ENCODE data around the gene PRAMEF7.

GRCh38 chr1:12438488-12439176 lies 179.4 kb downstream of the DHRS3 start:
- PRO-cap = no peak
- RAMPAGE, long total RNA, 3 experiments = no peak in any of the 3 experiments

DNA sequence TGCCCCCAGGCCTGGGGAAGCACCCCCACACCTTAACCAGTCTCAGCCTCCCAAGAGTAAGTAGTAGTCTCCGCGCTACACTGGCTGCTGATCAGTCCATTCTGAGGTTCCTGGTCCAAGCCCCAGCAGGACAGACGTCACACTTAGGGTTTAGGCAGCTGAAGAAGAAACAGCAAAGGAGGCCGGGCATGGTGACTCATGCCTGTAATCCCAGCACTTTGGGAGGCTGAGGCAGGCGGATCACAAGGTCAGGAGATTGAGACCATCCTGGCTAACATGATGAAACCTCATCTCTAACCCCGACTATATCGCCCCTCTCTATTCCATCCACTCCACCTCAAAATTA lies 105.9 kb downstream of the DHRS3 start:
- PRO-cap = unidirectional peak, minus-strand start at position 89 of the sequence
- RAMPAGE, long total RNA, 3 experiments = no peak in any of the 3 experiments

DNA sequence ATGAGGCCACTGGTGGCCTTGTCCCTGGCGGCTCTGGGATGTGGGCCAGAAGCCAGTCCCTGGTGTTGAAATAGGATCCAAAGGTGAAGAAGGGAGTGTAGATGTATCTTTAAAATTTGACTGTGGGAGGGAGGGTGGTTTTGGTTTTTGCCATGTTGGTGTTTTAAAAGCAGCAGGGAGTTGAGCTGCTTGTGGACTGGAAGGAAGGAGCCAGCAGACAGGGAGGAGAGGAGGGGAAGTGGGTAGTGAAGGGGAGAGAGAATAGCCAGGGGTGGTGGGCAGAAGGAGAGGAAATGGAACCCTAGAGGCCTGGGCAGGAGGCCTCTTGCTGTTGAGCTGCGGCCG lies 92.5 kb downstream of the DHRS3 start:
- PRO-cap = no peak
- RAMPAGE, long total RNA, 3 experiments = no peak in any of the 3 experiments

- PRO-cap = unidirectional peak, minus-strand start at chr1:12596580; unidirectional peak, minus-strand start at chr1:12596613
- RAMPAGE, long total RNA, 3 experiments = no peak in any of the 3 experiments
These were observed 21.4 kb downstream of the DHRS3 start for GRCh38 chr1:12596439-12597101.

DNA sequence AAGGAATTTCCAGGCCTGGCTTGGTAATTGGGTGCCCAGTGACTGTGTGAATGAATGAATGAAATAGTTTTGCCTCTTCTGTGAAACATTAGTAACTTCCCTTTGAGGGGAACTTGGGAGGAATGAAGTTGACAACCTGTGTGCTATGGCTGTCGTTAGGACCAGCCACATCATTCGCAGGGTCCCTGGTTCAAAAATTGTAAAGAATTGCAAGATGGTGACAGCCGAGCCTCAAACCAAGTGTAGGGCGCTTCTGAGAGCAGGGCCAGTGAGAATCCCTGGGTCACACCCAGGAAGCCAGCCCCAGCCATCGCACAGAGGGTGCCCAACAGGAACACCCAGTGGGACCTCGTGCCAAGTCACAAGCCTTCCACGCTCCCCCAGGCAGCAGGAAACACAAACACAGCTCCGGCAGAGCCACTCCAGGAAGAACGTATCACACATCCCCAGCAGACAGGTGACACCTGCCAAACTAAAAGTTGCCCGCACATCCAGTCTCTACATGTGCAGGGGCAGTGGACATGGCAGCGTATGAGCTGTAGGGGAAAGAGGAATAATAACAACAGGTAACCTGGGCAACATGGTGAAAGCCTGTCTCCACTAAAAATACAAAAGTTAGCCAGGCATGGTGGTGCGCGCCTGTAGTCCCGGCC lies 20.3 kb downstream of the DHRS3 start:
- PRO-cap = unidirectional peak, minus-strand start at position 244 of the sequence
- RAMPAGE, long total RNA, 3 experiments = no peak in any of the 3 experiments

- PRO-cap = no peak
- RAMPAGE, long total RNA, 3 experiments = no peak in any of the 3 experiments
These were observed 3.6 kb downstream of the DHRS3 start for GRCh38 chr1:12614215-12614981.

DNA sequence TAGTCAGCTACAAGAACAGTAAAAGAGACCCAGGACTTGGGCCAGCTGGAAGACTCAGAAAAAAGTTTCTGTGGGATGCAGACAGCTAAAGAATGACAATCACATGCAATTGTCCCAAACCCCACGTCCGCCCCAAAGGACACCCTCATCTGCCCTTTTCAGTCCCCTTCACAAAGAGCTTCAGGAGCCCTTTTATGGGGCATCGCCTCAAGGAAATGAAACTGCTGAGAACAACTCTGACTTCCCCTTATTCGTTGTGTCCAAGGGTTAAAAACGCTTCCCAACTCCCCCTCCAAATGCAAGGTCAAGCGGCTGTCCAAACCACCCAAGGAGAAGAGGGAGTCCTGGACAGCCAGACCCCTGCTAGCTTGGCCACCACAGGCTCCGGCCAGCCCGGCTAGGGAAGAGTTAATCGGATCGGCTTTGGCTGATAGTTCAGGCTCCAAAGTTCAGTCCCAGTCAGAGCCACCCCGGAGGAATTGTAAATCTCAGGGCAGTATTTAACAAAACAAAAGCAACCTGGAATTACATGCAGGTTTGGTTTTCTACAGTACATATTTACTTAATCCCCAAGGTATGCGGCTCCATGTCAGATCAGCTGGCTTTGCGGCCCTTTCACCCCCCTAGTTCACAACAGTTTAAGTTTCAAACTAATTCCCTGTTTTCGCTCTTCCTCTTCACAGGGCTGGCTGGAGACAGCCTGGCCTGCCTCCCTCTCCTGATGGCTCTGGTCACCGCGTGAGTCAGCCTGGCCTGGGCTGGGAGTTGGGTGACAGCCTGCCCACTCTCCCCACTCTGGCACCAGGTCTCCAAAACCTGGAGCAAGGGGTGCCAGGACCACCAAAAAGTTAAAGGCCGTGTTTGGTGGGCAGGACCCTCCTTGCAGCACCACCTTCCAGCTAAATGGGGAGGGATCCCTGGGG lies 2.2 kb downstream of the DHRS3 start:
- PRO-cap = unidirectional peak, plus-strand start at position 295 of the sequence; unidirectional peak, plus-strand start at position 452 of the sequence; bidirectional peak, plus-strand start at position 680 of the sequence, minus-strand start at position 652 of the sequence; bidirectional peak, plus-strand start at position 741 of the sequence, minus-strand start at position 729 of the sequence
- RAMPAGE, long total RNA, 3 experiments = no peak in any of the 3 experiments

GRCh38 chr1:12616493-12617105 lies 1.4 kb downstream of the DHRS3 start:
- PRO-cap = bidirectional peak, plus-strand start at chr1:12617021, minus-strand start at chr1:12616654
- RAMPAGE, long total RNA, 3 experiments = no peak in any of the 3 experiments

GRCh38 chr1:12916370-12916707 lies at the start of gene PRAMEF7:
Gene PRAMEF7 (plus strand): TSS chr1:12916610.
- PRO-cap = no peak
- RAMPAGE, long total RNA, 3 experiments = no peak in any of the 3 experiments

- PRO-cap = no peak
- RAMPAGE, long total RNA, 3 experiments = no peak in any of the 3 experiments
These were observed 1.7 kb downstream of the PDPN start for GRCh38 chr1:13585250-13585819.

DNA sequence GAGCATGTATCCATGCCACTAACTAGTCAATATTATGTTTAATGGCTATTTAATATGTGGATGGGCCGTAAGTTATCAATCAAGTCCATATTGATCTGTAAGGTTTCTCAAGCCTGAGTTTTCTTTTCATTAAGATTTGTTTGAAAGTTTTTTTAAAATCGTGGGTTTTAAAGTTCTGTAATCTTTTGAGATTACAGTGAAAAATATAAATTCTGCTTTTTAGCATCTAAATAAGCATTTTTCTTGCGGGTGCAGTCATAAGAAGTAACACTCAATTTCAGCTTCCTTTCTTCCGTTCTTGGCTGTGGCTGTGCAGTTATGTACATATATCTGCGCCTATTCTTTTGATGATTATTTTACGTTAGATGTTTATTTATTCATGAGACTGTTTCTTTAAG lies 2.3 kb downstream of the PRDM2 start:
- PRO-cap = no peak
- RAMPAGE, long total RNA, 3 experiments = no peak in any of the 3 experiments

- PRO-cap = no peak
- RAMPAGE, long total RNA, 3 experiments = no peak in any of the 3 experiments
These were observed 2.8 kb downstream of the PRDM2 start for GRCh38 chr1:13702714-13703237.

GRCh38 chr1:13780835-13782109 lies 81.3 kb downstream of the PRDM2 start:
- PRO-cap = no peak
- RAMPAGE, long total RNA, 3 experiments = no peak in any of the 3 experiments

- PRO-cap = no peak
- RAMPAGE, long total RNA, 3 experiments = no peak in any of the 3 experiments
These were observed 128.9 kb downstream of the PRDM2 start for GRCh38 chr1:13828843-13829244.

DNA sequence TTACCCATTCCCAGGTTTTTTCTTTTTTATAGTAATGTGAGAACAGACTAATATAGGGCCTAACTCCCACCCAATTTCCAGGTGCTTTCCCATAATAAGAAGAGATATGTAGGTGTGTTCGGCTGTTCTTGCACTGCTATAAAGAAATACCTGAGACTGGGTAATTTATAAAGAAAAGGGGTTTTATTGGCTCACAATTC lies 210.6 kb downstream of the PRDM2 start:
- PRO-cap = no peak
- RAMPAGE, long total RNA, 3 experiments = no peak in any of the 3 experiments

GRCh38 chr1:14925012-14925572 lies 228.5 kb upstream of the TMEM51 start:
- PRO-cap = unidirectional peak, minus-strand start at chr1:14925077
- RAMPAGE, long total RNA, 3 experiments = no peak in any of the 3 experiments

DNA sequence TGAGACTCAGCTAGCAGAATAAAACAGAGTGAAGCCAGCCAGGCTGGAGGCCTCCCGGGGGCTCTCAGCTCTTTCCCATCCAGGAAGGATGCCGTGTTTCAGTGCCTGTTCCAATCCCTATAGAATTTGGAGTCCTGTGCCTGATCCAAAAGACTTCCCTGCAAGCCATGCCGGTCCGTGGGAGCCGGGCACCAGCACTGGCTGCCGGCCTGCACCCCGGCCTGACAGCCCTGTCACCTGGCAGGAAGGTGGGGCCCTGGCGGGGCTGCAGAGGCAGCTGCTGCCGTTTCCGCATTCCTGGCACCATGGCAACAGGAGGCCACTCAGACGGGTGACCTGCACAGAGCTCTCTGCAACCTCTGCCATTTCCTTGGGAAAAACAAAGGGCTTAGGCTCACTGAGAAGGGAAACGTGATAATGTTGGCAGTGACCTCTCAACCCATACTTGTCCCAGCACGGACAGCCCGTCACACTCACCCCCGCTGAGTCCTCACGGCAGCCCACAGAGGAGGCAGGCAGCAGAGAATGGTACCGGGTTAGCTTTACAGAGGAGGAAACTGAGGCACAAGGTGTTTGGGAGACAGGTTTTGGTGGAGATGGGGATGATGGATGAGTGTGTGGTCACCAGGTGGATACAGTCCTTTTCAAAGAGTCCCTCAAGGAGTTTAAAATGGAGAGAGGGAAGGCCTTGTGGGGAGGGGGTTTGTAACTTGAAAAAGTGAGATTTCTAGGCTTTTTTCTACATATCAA lies 63.1 kb upstream of the TMEM51 start:
- PRO-cap = no peak
- RAMPAGE, long total RNA, 3 experiments = no peak in any of the 3 experiments

GRCh38 chr1:15178709-15179630 lies 25.4 kb downstream of the TMEM51 start:
- PRO-cap = no peak
- RAMPAGE, long total RNA, 3 experiments = no peak in any of the 3 experiments

DNA sequence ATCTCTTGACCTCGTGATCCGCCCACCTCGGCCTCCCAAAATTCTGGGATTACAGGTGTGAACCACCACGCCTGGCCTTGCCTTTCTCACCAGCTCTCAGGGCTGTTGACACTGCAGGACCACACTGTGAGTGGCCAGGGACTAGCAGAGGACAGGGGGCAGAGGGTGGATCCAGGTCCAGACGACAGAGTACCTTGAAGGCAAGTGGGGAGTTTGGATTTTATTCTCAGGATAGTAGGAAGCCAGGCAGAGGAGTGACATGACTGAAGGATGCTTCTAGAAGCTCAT lies 30.6 kb downstream of the TMEM51 start:
- PRO-cap = unidirectional peak, plus-strand start at position 145 of the sequence
- RAMPAGE, long total RNA, 3 experiments = no peak in any of the 3 experiments

- PRO-cap = no peak
- RAMPAGE, long total RNA, 3 experiments = no peak in any of the 3 experiments
These were observed 32.2 kb upstream of the FHAD1 start for GRCh38 chr1:15214311-15215697.